Endometrial microvascular endothelial cells (primary cell): ENCODE data around the gene OR2F2.

- RAMPAGE, long total RNA, result no peak
These were observed 7.7 kb upstream of the FAM131B start for GRCh38 chr7:143370218-143370637.

GRCh38 chr7:143389630-143390252 lies 8.6 kb downstream of the ZYX start:
- RAMPAGE, long total RNA, result no peak

GRCh38 chr7:143434614-143435005 lies 8.6 kb upstream of the TAS2R60 start:
- RAMPAGE, long total RNA, result no peak

GRCh38 chr7:143836415-143837314 lies 65.3 kb downstream of the TCAF1 start:
- RAMPAGE, long total RNA, result start-site peak on the minus strand at chr7:143836680-143836721, 126 and 120 reads in 2 replicates

- RAMPAGE, long total RNA, result no peak
These were observed at the start of gene OR2F2 for GRCh38 chr7:143934874-143935356. Gene OR2F2, plus strand, starts transcription at chr7:143935233.

- RAMPAGE, long total RNA, result no peak
These were observed 1.5 kb downstream of the TPK1 start for GRCh38 chr7:144834344-144834794.

GRCh38 chr7:148699420-148700476 lies 1.0 kb downstream of the CUL1 start:
- RAMPAGE, long total RNA, result no peak

DNA sequence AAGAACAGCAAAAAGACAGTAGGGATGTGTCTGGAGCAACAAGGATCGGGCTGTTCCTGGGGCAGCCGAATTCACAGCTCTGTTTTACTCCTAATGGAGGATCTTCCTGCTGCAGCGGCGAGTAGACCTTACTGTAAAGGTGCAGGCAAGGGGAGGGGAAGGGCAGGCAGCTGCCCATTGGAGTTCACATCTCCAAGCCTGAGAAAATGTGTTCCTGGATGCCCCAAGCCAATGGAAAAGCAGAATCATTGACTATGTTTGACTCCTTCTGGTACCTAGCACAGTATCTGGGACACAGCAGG lies 40.4 kb downstream of the PDIA4 start:
- RAMPAGE, long total RNA, result no peak

DNA sequence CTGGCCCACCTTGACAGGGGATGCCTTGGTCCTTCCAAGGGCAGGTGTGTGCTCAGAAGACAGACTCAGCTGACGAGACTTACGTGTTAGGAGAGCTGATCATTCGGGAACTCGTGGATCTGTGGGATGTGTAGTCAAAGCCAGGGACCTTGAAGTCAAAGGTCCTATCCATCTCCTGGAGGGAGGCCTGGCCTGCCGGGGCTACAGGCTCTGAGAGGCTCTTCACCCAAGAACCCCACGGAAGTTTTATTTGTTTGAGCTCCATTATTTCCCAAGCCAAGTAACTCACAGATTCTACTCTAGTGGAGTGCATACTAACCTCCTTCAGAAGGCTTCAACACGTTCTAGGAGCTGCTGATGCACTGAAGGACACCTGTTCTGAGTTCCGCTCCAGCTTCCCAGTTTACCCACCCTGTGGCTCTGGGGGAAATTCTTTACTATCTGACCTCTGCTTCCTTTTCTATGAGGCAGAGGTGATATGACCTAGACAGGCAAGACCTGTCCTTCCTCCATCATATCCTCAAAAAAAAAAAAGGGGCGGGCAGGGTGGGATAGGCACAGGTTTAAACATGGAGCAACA lies 27.9 kb downstream of the PDIA4 start:
- RAMPAGE, long total RNA, result no peak

- RAMPAGE, long total RNA, result no peak
These were observed 1.9 kb upstream of the ZNF398 start for GRCh38 chr7:149145053-149146017.

- RAMPAGE, long total RNA, result no peak
These were observed 1.4 kb downstream of the ZNF282 start for GRCh38 chr7:149196691-149197111.

GRCh38 chr7:149239942-149240832 lies 736 bp downstream of the ZNF212 start:
- RAMPAGE, long total RNA, result no peak

GRCh38 chr7:149495783-149496592 lies 1.6 kb downstream of the ZNF746 start:
- RAMPAGE, long total RNA, result no peak

DNA sequence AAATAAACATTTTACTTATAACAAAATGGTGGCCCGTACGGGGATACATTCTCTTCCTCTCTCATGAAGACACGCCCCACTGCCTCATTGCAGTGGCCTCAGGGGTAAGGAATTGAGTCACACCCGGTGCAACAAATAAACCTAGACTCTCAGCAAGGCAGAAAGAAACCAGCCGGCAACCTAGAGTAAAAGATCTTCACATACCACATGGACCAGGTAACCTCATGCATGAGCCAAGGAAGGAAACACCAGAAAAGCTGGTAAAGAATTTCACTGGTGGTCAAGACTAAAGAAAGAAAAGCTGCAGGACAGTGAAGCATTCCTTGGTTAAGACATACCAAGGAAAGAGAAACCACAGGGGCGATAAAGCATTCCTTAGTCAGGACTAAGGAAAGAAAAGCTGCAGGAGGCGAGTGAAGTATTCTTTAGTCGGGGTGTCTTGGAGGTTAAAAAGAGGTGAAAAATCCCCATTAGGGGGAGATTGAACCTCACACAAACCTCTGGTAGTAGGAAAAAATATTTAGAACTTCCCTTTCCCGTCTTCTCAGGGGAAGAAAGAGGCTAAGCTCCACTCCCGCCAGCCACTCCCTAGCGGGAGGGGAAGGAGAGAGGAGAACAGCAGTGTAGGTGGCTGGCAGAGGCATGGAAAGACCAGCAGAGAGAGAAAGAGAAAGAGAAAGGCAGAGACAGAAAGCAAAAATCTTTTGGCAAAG lies 71.9 kb upstream of the ZNF746 start:
- RAMPAGE, long total RNA, result no peak

DNA sequence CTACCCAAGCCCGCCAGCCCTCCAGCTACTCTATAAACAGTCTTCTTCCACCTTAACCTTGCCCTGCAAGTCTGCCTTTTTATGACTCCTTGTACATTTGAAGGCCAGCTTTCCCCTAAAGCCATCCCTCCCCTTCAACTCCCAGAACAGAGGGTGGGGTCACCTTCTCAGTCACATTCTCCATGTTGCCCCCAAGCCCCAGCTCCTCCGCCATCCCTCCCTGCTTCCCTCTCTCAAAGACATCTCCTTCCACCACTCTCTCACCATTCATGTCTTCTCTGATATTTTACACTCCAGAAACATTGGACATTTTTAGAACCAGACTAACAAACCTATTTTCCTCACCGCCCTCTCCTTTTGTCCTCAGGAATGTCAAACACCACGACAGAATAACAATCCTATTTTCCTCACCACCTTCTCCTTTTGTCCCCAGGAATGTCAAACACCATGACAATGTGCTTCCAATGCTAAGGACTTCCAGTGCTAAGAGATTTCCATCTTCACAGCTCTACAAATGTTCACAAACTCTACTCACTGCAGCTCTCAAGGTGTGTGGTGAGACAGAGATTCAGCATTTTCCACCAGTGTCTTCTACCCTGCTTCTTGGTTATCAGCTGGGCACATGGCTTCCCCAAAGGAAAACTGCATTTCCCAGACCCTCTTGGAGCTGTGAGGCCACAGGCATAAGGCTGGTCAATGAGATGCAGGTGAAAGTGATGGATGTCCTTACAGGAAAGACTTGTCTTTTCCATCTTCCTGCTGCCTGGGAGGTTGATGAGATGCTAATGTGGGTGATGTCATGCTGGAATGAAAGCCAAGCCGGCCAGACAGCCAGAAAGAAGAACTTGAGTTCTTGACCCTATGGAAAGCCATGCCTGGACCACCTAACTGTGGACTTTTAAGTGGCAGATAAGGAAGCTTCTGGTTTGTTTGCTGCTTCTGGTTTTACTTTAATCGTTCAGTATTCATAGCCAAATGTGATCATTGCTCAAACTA lies 85.1 kb upstream of the ZNF746 start:
- RAMPAGE, long total RNA, result no peak

DNA sequence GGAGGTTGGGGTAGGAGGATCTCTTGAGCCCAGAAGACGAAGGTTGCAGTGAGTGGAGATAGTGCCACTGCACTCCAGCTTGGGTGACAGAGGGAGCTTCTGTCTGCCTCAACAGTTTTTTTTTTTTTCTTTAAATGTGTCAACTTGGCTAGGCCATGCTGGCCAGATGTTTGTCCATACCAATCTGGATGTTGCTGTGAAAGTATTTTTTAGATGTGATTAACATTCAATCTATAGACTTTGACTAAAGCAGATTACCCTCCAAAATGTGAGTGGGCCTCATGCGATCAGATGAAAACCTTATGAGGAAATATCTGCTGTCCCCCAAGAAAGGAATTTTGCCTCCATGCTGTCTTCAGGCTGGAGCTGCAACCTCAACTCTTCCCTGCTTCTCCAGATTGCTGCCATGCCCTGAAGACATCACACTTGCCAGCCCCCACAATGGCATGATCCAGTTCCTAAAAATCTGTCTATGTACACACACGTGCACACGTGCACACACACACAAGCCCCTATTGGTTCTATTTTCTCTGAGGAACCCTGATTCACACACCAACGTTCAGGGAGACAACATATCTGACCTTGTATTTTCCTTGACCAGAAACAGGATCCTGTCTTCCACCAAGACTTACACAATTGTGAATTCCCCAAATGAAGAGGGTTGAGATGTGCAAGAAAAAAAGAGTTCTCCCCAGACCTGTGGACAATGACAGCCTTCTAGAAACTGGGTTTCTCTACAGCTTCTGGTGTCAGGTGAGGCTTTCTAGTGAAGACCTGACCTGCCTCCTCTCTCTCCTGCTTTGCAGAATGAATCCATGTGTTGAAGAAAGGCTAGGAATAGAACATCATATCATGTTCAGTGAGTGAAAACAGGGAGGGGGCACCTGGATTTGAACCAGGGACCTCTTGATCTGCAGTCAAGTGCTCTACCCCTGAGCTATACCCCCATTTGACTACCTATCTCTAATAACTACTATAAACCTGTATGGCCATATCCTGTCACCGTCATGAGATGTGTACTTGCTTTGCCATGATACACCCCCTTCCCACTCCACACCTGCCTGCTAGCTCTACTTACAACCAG lies 90.9 kb upstream of the ZNF746 start:
- RAMPAGE, long total RNA, result no peak

DNA sequence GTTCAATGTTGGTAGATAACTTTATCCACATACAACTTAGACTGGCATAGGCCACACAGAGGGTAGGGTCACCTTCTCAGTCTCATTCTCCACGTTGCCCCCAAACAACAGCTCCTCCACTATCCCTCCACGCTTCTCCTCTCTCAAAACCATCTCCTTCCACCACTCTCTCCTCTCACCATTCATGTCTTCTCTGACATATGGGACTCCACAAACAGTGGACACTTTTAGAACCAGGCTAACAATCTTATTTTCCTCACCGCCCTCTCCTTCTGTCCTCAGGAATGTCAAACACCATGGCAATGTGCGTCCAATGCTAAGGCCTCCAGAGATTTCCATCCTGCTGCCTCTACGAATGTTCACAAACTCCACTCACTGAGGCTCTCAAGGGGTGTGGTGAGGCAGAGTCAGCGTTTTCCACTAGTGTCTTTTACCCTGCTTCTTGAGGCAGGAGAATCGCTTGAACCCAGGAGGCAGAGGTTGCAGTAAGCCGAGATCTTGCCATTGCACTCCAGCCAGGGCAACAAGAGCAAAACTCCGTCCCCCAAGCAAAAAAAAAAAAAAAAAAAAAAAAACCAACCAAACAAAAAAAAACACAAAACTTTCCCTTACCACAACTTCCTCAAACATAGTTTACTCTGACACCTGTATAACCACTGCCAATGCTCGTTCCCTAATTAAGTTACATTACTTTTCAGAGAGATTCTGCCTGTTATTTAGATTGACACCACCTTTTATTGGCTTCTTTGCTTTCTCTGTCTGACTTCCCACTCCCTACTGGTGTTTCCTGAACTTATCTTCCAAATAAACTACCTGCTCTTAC lies 102.0 kb upstream of the ZNF746 start:
- RAMPAGE, long total RNA, result no peak

- RAMPAGE, long total RNA, result no peak
These were observed 108.5 kb upstream of the KRBA1 start for GRCh38 chr7:149605956-149607020.

DNA sequence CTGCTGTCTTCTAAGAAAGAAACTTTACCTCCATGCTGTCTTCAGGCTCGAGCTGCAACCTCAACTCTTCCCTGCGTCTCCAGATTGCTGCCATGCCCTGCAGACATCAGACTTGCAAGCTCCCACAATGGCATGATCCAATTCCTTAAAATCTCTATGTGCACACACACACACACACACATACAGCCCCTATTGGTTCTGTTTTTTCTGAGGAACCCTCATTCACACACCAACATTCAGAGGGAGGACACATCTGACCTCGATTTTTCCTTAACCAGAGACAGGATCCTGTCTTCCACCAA lies 102.6 kb upstream of the KRBA1 start:
- RAMPAGE, long total RNA, result no peak

GRCh38 chr7:149725506-149726023 lies 10.8 kb downstream of the KRBA1 start:
- RAMPAGE, long total RNA, result no peak